Jejunum (tissue), 1 donor: ENCODE measurements around the genes GSTA1 and GSTA4.

- PRO-cap = no peak
These were observed 16.7 kb downstream of the MCM3 start for GRCh38 chr6:52267770-52268286.

DNA sequence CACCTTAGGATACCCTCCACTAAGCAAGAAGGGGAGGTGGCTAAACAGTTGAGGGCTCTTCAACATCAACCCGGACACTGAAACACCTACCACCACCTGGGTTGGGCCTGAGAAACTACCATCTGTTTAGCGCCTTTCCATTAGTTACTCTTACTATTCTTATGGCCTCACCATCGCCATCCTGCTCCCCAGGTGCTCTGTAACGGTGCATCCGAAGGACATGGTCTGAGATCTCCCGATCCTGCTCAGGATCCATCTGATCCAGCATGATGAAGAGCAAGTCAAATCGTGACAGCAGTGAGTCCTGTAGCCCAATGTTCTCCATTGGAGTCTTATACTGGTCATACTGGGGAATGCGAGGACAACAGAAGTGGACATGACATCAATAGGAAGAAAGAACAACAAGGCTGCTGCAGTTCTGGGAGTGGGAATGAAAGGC is 11.0 kb downstream of the MCM3 start:
- PRO-cap = no peak

DNA sequence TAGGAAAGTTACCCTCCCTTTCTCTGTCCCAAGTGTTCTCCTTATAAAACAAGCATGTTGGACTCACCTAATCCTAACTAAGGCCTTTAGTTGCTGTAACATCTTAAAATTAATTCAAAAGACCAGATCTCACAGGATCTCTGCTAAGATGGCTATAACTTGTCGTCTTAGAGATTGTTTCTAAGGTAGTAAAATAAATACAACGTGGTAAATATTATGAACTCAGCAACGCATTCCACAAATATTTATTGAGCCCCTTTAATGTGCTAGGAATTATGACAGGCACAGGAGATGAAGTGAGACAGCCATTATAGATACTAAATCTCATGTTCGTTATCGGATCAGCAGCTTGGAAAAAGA is 20.8 kb upstream of the MCM3 start:
- PRO-cap = no peak

DNA sequence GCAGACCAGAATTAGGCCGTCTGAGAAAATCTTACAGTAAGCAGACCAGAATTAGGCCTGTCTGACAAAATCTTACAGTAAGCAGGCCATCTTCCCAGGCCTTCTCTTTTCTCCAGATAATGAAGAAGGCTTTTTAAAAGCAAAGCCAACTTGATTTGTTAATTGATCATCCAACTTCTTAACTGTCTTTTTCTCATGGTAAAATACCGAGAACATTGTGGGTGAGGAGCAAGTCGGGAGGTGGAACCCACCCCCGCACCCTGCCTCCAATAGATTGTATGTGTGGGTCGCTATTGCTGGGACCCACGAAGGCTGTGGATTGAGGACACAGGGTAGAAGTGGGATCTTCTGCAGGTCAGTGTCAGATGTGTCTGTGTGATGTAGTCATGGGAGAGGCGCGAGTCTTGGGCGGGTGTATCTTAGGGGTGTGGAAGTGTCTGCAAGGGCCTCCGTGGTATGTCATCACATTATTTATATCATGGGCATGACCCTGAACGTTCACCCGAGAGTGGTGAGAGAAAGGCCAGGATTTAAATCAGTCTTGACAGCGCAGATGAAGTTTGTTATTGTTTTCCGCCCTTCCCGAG is 597 bp upstream of the PAQR8 start:
- PRO-cap = no peak

- PRO-cap = no peak
These were observed 28.2 kb downstream of the PAQR8 start for GRCh38 chr6:52390021-52390741.

DNA sequence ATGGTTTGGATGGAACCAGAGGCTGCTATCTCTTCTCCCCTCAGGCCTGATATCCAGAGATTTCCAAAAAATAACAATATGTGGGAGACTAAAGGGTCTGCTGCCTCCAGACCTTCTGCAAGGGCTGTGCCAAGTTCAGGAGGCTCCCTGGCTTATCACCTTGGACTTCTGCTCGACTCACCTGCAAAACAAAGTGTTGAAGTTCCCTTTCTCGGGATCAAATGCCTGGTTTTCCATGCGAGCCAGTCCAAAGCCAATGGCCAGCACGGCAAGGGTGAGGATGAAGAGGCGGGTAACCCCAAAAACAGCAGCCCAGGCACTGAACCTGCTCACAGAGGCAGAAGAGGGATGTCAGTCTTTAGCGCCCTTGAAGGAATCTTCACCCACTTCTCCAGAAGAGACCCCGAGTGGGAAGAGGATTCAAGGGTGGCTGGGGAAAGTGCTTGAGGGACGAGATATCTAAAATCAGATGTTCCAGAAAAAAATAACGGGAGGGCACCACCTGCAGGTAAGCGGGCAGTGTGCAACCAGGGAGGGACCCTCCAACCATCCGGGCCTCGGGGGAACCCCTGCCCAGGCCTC is 71.4 kb downstream of the TRAM2 start:
- PRO-cap = no peak

- PRO-cap = no peak
These were observed 16.4 kb downstream of the TRAM2 start for GRCh38 chr6:52560389-52560872.

GRCh38 chr6:52566814-52567545 is 9.9 kb downstream of the TRAM2 start:
- PRO-cap = no peak

DNA sequence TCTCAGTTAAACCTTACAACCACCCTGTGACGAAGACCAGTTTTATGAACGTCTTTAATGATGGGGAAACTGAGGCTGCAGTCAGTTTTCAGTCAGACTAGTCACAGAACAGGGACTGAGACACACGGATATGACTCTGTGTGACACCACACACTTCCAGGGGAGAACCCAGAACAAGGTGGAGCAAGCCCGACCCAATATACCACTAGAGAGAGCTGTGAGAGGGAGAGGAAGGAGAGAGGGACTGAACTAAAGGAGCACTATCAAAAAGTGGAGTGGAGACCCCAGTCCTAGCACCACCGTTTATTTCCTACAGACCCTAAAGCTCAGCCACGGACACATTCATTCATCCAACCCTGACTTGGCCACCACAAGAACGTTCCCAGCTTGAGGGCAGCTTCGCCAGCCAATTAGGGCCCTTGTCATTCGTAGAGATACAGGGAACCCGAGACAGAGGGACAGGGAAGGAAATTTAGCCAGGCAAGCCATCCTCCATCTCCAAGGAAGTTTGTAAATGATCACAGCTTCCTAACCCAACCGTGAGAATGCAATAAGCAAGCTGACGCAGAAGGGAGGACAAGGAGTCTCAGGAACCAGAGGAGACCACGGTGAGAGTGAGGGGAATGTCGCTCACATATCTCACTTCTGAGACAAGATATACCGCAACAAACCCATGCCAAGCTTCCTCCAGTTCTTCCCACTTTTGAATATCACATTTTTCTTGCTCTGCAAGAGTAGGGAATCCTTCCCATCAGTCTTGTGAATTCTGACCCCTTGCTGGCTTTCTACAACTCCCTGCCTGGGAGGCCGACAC is 1.5 kb downstream of the TRAM2 start:
- PRO-cap = no peak

DNA sequence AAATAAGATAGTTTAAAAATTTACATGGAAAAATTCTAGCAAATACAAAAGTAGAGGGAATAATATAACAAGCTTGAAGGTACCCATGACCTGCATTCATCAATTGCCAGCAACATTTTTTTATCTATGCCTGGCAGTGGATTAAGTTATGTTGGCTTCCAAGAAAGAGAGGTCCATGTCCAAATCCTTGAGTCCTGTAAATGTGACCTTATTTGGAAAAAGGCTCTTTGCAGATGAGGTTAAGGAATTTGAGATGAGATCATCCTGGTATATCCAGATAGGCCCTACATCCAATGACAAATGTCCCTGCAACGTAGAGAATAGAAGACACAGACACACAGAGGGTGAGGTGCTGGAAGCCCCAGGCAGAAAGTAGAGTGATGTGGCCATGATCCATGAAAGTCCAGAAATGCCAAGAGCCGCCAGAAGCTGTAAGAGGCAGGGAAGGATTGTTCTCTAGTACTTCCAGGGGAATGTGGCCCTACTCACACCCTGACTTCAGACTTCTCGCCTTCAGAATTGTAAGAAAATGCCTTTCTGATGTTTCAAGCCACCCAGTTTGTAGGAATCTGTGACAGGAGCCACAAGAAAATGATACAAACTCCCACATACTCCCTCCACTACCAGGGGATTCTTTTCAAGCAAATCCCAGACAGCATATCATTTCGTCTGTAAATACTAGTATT is 16.0 kb downstream of the GSTA2 start:
- PRO-cap = no peak

DNA sequence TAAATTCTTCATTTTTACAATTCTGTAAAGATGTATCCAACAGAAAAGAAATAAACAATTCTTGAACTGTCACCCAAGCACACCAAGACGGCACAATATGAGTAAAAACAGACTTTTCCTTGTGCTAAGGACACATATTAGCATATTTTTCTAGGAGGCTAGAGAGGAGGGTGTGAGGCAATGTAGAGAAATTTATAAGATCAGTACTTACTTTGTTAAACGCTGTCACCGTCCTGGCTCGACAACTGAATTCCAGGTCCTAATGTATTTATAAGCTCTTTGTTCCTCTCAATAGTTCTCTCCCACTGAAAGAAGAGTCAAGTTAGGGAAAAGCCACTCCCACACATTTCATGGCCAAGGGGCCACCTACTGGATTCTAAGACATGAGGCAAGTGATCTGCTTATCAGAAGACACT is at the start of gene GSTA1:
Gene GSTA1 (minus strand): TSS at position 243 of the 416 bp plus-strand sequence.
- PRO-cap = unidirectional peak, minus-strand start at position 243 of the sequence

GRCh38 chr6:52856106-52856625 is 52.5 kb upstream of the GSTA1 start:
- PRO-cap = no peak

GRCh38 chr6:52985836-52986173 is 9.3 kb downstream of the GSTA4 start:
- PRO-cap = no peak

DNA sequence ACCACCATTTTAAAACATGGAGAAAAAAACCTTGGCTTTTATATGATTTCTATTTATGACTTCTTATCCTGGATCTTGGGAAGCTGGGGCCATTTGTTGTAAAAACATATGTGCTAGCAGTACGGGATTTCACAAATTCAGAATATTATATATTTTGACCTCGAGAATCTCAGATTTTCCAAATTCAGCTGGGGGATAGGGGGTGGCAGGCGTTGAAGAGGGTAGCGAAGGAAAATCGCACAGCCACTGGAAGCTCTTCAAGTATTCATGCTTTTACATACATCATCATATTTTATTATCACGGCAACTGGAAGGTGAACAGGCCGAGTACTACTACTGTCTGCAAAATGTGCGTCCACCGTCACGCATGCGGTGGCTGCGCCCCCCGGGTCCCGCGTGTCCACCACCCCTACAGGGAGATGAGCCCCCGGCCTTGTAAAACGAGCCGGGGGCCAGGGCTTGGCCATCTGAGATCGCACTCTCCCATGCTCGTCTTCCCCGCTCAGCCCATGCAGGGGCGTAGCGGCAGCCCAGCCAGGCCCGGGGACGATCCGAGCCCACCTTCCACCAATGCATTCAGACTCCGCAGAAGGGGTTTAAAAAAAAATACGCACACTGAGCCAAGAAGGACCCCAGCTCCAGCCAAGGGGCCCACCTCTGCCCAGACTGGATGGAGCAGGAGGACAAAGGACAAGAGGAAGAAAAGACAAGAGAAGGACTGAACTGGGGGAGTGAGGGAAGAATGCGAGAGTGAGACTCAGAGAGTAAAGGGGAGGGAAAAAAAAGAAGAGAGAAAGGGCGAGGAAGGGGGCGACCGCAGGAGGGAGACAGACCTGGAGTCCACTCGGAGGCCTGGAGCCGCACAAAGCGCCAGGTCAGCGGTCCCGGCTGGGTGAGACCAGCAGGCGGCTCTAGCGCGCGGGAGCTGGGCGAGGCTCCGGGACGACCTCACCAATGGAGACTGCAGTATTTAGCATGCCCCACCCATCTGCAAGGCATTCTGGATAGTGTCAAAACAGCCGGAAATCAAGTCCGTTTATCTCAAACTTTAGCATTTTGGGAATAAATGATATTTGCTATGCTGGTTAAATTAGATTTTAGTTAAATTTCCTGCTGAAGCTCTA is at the start of gene GSTA4:
Gene GSTA4 (minus strand): TSS at position 869 of the 1,124 bp plus-strand sequence.
- PRO-cap = bidirectional peak, plus-strand start outside the sequence, minus-strand start at position 864 of the sequence

DNA sequence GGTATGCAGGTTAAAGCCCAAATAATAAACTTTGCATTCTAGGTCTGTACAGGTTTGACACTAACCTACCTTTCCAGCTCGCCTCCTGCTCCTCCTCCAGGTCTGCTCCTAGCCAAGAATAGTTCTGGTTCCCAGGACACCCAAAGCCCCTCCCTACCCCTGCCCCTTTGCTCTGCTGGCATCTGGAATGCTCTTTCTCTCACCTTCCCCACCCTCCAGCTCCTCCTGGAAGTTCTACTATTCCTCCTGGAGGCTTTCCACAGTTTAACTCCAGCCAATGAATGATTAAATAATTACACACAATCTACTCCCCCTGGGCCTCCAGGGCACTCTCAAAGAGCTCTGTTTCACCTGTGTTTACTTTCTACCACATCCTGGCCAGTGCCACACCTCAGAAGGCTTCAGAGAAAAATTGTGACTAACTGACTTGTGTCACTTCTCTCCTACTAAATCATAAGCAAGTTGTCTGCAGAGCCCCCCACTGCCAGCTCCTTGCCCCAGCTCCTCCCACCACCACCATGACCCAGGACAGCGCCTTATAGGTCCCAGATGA is 36.2 kb downstream of the GCM1 start:
- PRO-cap = no peak

GRCh38 chr6:53192816-53193202 is 44.2 kb upstream of the GCM1 start:
- PRO-cap = no peak

DNA sequence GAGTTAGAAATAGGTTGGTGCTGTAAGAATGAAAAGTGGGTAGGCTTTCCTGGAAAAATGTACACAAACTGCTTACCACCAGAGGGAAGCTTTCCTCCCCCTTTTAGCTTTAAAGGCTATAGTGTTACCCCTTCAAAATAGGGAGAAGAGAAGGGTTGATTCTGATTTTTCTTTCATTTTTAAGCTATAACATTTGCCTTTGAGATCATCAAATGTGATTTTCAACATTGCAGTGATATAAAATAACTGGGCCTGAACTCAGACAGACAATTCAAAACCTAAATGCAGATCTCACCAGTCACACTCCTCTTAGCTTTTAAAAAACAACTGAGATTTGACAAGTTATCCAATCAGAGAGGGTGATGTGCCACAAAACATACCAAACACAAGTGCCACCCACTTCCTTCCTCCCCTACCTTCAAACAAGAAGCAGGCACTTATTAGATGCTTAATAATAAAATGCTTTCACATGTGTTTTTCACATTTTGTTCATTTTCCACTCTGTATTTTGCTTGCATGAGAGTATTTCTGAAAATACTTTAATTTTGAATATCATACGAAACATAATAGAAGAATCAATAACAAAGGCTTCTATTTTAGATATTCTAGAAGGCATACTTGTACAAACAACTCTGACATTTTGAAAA is 57.7 kb downstream of the ELOVL5 start:
- PRO-cap = no peak

- PRO-cap = no peak
These were observed 46.0 kb downstream of the ELOVL5 start for GRCh38 chr6:53302629-53303268.

GRCh38 chr6:53334979-53336119 is 13.4 kb downstream of the ELOVL5 start:
- PRO-cap = no peak

DNA sequence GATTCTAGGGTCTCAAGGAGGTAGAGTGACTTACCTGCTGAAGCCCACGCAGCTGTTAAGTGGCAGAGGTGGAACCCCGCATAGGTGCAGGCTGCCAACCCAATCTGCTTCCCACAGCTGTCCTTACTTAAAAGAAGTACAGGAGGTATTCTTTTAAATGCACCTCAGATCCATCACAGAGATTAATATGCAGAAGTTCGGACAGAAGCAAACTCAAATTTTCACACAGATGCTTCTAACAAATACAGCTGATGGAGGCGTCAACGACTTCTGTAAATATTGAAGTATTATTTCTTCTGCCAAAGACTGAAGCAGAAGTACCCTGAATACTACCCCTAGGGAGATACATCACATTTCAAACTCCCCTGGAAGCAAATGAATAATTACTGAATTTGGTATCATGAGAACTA is 6.8 kb downstream of the ELOVL5 start:
- PRO-cap = no peak